Measurements from ENCODE around the genes RCAN3, RHCE and LDLRAP1.

- PRO-cap, result no peak
These were observed 1.2 kb downstream of the FUCA1 start for GRCh38 chr1:23866925-23867171.

DNA sequence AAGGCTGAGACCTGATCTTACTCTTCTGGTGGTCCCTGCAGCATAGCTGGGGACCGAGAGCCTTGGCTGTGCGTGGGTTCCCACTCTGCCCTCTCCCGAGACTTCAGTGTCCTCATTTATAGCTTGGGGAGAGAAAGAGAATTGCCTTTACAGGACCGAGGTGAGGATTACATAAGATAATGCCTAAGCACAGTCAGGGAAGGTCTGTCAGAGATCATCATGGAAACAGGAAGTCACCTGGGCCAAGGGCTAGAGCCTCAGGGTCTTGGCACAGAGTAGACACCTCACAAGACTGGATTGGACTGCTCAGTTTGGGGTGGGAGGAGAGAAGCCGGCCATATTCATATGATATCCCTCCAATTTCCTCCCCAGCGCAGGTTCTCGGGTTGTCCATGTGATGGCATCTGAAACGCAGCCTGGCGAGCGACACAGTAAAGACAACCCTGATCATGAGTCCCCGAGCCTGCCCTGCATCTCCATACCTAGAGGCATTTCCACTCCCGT is 3.8 kb downstream of the CNR2 start:
- PRO-cap, result no peak

DNA sequence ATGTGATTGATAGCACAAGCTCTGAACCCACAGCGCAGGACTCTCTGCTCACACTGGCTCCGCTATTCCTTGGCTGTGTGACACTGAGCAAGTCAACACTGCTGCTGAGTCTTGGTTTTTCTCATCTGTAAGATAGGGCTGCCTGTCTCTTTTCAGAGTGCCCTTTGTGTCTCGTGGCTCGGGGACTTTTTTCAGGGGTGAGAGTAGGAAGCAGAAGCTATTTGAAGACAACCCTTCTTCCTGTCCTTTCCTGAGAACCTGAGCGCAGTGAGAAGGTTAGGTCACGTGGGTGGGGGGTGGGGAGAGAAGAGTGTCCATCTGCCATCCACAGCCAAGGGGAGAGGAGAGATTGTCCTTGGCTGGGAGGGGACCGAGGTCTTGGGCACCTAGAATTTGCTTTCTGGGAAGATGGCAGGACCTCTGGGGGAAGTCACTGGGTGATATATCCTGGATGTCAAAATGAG is 2.3 kb downstream of the CNR2 start:
- PRO-cap, result no peak

DNA sequence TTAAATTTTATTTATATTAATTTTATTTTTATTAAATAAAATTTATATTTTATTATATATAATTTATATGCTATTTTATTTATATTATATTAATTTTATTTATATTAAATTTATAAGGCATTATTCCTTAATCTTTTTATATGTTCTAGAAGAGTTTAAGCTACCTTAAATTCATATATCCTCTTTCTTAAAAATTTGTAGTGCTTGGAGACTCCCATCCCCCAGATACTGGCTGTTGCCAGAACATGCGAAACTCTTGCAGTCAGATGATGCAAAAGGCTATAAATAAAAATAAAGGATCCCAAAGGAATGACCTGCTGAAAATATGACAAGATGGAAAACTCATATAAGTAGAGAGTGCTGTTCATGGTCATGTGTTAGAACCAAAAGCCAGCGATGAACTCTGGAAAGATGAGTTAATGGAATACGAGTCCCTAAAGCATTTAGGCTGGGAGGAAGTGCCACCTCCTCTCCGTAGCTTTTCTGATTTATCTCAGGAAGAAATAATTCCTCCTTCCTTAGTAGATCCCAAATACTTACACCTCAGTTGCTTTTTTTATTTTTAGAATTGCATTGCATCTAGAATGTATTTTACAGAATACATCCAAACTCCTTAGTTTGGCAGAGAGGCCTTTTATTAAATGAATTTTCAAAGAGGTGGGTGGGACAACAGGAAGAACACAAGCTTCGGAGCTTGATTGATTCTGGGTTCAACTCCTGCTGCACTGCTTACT is 35.7 kb upstream of the SRSF10 start:
- PRO-cap, result no peak

DNA sequence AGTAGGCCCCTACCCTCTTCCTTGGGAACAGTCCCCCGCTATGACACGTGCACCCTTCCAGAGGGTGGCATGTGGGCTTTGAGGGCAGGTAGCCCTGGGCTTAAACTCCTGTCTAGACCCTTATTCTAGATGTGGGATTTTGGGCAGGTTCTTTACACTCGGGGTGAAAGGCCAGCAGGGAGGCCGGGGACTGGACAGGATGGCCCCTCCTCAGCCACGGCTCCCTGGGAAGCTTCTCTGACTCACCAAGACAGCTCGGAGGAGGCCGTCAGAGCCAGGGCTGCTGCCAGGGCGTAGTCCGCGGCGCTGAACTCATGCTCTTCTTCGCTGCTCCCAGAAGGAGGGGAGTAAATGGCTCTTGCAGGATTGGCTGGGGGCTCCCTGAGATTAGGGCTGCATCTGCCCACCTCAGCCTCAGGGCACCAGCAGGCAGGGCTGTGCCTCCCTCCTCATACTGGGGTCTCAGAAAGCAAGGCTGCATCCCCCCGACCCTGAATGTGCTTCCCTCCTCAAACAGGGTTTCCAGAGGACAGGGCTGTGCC is 4.1 kb downstream of the MYOM3 start:
- PRO-cap, result no peak

- PRO-cap, result no peak
These were observed 16.2 kb upstream of the IFNLR1 start for GRCh38 chr1:24203289-24203785.

GRCh38 chr1:24379799-24380564 is 33.6 kb downstream of the STPG1 start:
- PRO-cap, result no peak

DNA sequence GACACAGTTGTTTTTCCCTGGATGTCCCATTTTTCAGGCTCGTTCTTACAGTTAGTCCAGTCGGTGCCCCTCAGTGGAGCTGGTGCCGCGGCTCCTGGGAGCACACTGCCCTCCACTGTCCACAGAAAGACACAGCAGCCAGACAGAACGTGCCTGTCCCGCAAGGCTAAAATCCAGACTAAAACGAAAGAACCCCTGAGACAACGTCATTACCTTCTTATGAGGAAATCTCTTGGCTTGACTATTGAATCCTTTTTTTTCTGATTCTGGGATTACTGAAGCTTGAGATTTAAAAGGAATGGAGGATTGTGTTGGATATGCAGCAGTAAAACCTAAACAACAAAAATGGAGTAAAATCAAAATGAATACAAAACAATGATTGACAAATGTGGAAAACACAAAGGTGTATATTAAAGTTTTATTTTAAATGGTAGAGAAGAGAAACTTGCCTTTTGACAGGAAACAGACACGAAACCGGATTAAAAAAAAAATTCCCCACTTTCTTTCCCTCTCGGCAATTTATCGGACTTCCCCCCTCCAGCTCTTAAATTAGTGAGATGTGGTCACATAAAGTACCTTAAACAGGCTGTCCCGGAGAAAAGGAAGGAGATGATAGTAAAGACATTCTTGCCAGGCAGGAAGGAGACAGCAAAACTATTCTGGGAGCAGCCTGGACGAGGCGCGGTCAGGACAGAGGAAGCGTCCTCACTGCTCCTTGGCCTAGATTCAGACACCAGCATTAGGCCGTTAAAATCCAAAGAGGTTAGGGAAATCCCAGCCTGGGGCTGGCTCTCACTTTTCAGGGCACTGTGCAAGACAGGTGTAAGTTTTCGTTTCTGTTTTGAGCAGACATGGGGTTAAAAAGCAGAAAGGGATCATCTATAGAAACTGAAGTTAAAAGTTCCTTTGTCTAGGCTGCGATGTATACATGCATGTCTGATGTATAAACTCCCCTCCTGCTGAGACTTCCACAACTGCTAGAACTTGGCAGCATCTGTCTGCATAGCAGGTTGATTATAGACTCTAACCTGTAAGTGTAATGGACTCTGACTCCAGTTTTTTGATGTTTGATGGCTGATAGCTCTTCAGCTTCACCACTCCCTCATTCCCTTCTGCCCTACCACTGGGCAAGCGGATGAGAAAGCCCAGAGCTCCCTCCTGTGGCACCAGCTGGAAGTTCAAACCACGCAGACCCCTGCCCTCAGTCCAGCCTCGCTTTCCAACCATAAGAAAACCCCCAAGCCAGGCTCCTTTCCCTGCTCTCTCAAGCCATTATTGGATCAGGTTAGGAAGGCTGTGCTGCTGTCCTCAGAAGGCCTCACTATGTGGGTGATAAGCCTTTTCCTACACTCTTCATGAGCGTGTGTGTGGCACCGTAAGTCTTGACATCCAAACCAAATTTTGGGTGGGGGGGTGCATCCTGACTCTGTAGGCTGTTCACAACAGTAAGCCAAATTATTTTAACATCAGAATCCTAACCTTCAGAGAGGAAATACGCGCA is 21.7 kb downstream of the STPG1 start:
- PRO-cap, result unidirectional peak, minus-strand start at position 1,114 of the sequence

GRCh38 chr1:24417680-24418213 is 2.1 kb downstream of the NIPAL3 start:
- PRO-cap, result no peak

DNA sequence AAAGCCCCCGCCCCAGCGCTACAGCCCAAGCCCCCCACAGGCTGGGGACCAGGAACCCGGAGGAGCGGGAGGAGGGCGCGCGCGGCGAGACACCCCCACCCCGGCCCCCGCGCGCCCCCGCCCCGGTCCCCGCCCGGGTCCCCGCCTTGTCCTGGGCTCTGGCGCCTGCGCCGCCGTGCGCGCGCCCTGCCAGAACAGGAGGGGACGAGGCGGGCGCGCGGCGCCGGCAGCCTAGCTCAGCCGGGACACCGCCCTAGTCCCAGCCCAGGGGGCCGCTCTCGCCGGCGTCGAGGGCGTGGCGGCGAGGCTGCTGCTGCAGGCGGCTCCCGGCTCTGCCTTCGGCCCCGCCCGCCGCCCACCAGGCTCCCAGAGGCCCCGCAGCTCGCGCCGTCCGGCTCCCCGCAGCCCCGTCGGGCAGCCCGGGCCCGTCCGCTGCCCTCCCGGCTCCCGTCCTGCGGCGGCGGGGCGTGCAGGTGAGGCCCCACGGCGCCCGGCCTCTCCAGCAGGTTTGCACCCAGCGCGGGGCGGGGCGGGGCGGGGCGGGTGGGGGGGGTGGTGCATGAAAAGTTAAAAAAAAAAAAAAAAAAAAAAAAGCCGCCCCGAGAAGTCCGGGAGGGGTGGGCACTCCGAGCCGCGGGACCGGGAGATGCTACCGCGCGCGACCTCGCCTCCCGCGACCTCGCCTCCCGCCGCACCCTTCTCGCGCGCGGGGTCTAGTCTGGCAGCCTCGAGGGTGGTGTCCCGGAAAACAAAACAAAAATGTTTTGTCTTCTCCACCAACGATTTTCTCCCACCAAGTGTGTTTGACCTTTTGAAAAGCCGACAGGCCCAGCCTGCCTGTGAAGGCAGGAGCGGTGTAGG is at the start of gene RCAN3:
TSS of gene RCAN3 (plus strand) at position 192 of the 861 bp plus-strand sequence.
- PRO-cap, result bidirectional peak, plus-strand start at position 192 of the sequence, minus-strand start at position 289 of the sequence; bidirectional peak, plus-strand start at position 624 of the sequence, minus-strand start at position 454 of the sequence

GRCh38 chr1:24558991-24559785 is 3.3 kb downstream of the NCMAP start:
- PRO-cap, result no peak

DNA sequence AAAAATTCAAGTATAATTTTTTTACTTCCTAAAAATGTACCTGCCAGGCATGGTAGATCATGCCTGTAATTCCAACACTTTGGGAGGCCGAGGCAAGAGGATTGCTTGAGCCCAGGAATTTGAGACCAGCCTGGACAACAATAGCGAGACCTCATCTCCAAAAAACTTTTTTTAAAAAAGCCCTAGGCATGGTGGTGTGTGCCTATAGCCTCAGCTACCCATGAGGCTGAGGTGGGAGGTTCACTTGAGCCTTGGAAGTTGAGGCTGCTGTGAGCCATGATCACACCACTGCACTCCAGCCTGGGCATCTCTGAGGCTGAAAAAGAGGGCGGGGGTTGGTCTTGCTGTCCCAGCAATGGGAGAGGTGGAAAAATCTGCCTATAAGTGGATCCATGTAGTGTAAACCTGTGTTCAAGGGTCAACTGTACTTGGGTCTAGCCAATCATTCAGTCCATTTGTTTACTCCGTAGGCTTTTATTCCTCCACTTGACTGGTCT is 31.7 kb downstream of the SRRM1 start:
- PRO-cap, result no peak

- PRO-cap, result no peak
These were observed 4.1 kb downstream of the CLIC4 start for GRCh38 chr1:24749102-24749912.

GRCh38 chr1:24805425-24805888 is 60.2 kb downstream of the CLIC4 start:
- PRO-cap, result no peak

DNA sequence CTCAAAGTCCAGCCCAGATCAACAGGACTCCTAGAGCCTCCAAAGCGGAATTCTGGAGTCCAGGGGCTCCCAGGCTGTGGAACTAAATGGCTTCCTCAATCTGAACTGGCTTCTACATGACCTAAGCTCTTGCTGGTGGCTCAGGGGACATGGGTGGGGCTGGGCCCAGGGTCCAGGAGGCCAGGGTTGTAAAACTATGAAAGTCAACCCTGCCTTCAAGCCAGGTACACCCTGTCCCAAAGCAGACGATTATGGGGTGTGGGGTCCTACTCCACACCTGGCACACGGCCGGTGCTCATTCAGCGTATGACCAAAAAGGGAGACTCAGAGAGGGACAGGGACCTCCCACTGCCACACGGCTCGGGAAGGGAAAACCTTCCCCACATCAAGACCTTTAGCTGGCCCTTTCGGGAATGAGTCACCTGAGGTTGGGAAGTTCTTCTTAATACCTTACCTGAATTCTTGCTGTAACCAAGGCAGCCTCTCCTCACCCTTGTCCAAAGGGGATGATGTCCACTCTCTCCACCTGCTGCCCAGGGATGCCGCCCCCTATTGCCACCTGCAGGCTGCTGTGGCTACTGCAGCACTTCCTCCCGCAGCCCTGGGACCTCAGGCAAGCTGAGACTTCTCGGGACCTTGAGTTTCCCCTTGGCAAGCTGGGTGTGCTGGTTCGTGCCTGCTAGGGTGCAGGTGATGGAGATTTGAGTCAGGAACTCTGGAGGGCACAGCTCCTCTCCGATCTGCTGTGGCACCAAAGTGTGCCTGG is 32.2 kb downstream of the RUNX3 start:
- PRO-cap, result no peak

GRCh38 chr1:24921980-24923117 is 7.7 kb downstream of the RUNX3 start:
- PRO-cap, result no peak

DNA sequence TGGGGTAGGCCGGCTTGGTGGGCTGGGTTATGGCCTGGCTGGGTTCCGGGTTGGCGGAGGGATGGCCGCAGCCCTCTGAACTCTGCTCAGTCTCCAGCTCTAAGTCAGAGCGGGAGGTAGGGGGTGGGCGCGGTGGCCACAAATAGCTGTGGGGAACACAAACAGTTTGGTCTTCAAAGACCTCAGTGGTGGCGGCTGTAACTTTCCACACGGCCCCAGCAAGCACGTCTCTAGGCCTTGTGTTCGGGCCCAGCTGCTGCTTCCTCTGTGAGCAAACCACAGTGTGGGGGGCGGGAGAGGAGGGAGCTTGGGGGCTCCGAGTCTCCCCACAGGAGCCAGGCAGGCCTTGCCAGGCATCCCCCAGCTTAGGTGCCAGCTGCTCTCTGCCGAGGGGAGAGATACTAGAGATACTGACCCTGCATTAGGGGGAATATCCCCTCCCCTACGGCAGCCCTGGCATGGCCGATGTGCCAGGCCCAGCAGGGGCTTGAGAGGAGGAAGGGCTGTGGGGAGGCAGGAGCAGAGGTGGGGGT is 67.5 kb upstream of the RUNX3 start:
- PRO-cap, result no peak

DNA sequence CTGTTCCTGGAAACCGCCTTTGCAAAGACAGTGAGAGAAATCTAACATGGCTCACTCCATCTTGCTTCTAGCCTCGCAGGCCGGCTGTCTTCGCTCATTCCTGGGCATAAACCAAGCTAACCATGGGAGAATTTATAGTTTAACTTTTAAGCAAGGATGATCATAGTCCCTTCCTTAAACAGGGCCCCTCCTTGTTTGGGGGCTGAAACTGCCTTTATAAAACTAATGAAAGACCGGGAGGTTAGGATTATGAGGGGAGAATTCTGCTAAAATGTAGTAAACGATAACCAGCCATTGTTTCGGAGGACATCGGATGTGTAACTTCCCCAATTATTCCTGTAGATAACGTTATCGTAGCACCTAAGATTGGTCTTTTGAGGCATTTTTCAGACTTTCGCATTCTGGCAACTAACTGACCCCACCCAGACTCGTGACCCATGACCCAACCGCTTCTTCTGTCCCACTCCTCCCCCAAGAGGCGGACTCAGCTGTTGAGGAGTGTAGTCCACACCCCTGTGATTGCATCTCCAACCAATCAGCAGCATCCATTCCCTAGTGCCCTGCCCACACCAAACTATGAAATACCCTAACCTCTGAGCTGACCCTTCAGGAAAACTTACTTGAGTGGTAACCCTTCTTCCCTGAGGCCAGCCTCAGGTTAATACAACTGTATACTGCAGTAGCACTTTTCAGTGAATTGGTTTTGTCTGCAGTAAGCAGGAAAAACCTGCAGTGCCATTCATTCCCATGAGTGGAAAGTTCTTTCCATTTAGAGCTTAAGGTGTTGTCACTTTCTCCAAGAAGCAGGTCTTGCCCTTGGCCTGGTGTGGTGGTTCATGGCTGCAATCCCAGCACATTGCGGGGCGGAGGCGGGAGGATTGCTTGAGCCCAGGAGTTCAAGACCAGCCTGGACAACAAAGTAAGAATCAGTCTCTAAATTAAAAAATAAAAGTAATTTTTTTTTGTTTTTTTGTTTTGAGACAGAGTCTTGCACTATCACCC is 772 bp upstream of the SYF2 start:
- PRO-cap, result unidirectional peak, minus-strand start at position 457 of the sequence

DNA sequence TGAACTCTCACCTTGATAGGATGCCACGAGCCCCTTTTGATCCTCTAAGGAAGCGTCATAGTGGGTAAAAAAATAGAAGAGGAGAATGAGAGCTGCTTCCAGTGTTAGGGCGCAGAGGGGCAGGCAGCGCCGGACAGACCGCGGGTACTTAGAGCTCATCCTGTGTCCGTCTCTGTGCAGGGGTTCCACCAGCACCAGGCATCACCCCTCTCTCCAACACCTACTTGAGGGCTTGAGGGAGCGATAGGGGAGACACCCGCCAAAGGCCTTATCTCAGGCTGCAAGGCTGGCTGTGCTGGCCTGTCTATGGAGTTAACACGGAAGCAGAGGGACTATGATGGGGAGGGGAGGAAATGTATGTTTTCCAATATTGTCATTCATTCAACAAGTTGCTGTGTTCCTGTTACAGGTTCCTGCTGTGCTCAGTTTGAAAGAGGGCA is at the start of gene RHCE:
TSS of gene RHCE (minus strand) at position 198 of the 440 bp plus-strand sequence.
- PRO-cap, result no peak

- PRO-cap, result bidirectional peak, plus-strand start at chr1:25543585, minus-strand start at chr1:25543460
These were observed at the start of gene LDLRAP1 for GRCh38 chr1:25543160-25544337. Gene LDLRAP1 (plus strand): TSS chr1:25543606.

All from sciatic nerve (tissue), 1 donor.